Panc1 (cell line): ENCODE measurements around the genes MORN4, ZFYVE27 and HPS1.

DNA sequence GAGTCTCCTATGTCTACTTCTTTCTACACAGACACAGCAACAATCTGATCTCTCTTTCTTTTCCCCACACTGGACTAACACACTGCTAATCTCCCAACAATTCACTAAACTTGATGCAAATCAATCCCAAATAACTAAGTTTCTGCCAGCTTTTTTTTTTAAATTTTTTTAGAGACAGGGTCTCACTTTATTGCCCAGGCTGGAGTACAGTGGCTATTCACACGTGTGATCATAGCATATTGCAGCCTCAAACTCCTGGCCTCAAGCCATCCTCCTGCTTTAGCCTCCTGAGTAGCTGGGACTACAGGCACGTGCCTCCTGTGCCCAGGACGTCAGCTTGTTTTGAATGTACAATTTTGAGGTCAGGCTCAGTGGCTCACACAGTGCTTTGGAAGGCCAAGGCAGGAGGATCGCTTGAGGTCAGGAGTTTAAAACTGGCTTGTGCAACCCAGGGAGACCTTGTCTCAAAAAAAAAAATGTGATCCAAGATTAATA lies 7.9 kb upstream of the PGAM1 start:
- RRBS, 2 experiments = no CpG with 5 or more reads among the region's 4 CpGs

DNA sequence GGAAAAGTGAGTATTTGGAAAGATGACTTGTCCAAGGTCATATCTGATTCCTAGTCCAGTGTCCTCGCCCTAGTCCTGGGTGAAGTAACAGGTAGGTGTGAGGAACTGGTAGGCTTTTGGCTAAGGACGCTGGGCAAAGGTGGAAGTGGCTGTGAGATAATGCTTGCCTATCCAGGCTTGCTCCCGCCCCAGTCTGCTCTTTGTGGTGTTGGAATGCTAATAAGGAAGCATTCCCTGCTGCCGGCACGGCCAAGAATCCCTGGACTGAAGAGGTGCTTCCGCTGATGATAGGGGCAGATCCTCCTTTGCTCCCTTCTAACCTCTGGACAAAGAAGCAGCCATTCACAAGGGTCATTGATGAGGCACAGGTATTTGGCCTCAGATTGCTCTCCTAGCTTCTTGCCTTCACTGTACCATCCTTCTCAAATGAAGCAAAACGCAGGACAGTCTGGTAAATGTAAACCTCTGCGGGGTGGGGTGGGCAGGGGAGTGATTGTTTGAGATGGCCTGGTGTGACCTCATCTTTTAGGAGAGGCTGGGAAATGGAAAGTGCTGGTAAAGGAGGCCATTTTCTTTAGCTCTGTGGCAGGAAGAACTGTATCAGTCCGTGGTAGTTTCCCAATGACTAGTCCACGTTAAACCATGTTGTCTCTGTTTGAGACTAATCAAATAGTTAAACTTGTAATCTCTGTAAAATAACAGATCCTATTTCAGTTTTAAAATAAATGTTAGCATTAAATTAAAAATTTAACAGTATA lies 1.7 kb downstream of the PGAM1 start:
- RRBS, 2 experiments = no CpG with 5 or more reads among the region's 10 CpGs

GRCh38 chr10:97453172-97453683 lies 7.3 kb downstream of the ZDHHC16 start:
- RRBS, 2 experiments = no CpG with 5 or more reads among the region's 6 CpGs

- RRBS, 2 experiments = 79 to 81% methylated on average over 3 of the region's 10 CpGs
Observed at GRCh38 chr10:97461114-97461906, 15.3 kb downstream of the ZDHHC16 start.

- RRBS, 2 experiments = no CpG with 5 or more reads among the region's 19 CpGs
Observed at GRCh38 chr10:97549853-97550763, 22.5 kb upstream of the ANKRD2 start.

DNA sequence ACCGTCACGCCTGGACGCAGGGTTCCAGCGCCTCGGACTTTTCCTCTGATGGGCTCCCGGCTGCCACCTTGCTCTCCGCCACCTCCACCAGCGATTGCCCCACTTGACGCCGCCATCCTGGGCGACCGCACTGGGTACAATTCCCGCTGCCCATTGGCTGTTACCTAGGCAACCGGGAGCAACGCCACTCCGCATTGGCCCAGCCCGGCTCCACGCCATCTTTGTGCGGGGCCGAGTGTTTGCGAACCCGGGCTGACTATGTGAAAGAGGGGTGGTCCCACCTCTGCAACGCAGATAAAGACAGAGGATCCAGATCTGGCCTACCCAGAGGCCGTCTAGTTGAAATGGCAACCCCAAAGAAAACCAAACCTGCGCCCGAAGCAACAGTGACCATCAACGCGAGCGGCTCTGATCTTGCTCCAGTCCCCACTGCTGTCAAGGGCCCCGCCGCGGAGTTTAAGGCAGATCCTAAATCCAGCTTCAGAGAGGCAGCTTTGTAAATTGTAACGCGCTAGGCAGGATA lies at the start of gene MORN4:
Gene MORN4, minus strand, starts transcription at position 132 of the 523 bp plus-strand sequence.
- RRBS, 2 experiments = under 1 to 6% methylated on average over 12 to 14 of the region's 34 CpGs

DNA sequence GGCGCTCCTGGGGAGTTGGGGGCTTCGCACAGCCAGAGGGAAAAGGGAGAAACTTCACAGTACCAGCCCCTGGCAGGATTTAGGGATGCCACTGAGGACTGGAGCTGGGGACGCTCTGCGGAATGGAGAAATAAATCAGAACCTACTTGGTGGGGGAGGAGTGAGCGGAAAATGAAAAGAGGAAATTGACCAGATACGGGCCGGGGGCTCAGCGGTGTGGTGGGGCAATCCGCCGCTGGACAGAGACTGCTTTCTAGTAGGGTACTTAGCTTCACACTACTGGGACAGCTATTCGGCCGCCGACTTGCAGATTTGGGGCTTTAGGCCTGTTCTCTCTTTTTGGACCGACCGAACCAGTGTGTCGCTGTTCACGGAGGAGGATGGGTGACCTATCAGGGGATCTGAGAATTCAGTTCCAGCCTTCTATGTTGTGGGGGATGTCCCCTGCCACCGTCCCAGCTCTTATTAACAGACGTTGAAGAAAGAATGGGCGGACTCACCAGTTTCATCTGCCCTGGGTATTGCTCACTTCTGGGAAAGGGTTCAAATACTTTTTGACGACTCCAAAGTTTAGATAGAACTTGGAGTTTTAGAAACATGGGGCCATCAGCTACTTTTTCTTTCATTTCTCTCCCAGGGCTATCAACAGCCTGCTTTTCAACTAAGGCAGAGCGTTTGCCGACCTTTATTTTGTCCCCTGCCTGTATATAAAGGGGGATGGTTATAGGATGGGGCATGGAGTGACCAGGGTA lies 927 bp downstream of the PI4K2A start:
- RRBS, 2 experiments = no CpG with 5 or more reads among the region's 23 CpGs

DNA sequence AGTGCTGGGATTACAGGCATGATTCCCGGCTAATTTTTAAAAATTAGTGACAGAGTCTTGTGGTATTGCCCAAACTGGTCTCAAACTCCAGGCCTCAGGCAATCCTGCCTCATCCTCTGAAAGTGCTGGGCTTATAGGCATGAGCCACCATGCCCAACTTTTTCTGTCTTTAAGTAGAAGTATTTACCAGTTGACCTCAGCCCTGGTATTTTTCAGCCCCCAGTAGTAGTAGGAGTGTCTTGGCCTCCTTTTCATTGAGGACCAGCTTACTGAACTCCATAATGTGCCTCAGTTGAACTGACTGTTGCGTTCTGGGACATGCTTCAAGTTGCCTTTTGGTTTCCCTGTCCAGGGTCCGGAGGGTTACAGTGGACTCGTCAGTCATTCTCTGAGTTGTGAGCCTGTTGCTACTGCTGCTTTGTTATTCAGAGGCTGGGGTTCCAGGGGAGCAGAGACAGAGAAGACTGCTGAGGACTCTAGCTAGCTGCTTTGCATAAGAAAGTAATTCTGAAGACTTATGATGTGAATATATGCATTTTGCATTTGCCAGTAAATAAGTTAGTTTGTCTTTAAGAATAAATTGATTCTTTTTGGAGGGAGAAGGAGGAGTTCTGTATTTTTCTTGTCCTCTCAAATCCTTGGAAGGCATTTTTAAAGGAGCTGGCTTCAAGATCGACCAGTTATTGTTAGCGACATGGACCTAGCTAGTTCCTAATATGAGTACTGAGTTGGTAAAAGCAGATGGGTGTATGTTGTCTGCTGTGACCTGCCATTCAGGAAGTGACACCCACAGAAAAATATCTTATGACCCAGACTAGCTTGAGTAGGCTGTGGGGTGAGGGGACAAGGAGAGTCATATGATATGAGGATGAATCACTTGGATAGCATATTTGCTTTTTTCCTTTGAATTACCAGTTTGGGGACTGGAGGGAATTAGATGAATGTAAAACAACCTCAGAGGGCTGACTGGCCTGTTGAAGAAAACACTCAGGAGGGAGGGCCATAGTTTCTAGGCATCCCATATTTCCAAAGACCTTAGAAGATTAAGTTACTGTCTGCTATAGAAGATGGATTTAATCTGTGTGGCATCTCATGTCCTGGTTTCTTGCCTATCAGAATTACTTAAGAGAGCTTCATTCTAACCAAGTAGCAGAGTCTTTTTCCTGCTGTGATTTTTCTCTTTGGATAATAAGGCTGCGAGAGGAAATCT lies 8.3 kb downstream of the PI4K2A start:
- RRBS, 2 experiments = no CpG with 5 or more reads among the region's 7 CpGs

GRCh38 chr10:97700614-97700813 lies 13.0 kb upstream of the MARVELD1 start:
- RRBS, 2 experiments = no CpG with 5 or more reads among the region's 5 CpGs

DNA sequence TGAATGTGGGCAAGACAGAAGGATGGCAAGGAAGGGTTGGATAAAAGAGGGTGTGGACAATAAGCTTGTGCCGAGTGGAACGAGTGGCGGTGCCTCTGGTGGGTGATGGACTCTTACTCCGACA lies 570 bp upstream of the MARVELD1 start:
- RRBS, 2 experiments = no CpG with 5 or more reads among the region's 4 CpGs

DNA sequence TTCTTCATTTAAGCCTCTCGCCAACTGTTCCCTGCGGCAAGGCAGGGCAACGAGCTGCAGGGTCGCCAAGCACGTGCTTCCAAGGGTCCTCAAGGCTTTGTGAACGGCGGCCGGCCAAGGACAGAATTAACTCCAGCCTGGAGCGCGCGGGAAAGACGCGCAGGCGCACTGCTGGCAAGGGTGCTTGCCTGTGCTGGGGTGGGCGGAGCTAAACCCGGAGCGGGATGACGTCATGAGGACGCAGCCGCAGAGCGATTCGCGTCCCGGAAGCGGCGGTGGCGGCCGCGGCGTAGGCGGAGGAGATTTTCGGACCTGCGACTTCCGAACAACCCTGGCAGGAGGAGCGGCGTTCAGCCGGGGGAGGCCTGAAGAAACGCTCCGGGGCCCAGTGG lies at the start of gene ZFYVE27:
Gene ZFYVE27, plus strand, starts transcription at position 254 of the 392 bp plus-strand sequence.
- RRBS, 2 experiments = 2 to 5% methylated on average over 25 of the region's 39 CpGs

GRCh38 chr10:97761448-97761927 lies 10.3 kb downstream of the SFRP5 start:
- RRBS, 2 experiments = no CpG with 5 or more reads among the region's 7 CpGs

DNA sequence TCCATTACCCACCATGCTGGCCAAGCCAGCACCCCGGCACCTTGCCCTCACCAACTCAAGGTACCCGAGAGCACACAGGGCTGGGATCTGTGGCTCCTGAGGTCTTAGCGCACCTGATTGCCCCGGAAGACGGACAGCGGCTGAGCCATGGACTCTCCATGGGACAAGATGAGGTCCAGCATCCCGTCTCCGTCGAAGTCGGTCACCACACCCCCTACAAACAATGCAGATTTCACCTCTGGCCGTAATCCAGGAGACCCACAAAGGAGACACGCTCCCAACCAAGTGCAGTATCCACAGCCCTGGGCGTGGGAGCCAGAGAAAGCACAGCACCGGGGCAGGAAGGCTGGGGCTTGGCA lies 46.1 kb downstream of the GOLGA7B start:
- RRBS, 2 experiments = 60 to 68% methylated on average over 4 of the region's 14 CpGs

DNA sequence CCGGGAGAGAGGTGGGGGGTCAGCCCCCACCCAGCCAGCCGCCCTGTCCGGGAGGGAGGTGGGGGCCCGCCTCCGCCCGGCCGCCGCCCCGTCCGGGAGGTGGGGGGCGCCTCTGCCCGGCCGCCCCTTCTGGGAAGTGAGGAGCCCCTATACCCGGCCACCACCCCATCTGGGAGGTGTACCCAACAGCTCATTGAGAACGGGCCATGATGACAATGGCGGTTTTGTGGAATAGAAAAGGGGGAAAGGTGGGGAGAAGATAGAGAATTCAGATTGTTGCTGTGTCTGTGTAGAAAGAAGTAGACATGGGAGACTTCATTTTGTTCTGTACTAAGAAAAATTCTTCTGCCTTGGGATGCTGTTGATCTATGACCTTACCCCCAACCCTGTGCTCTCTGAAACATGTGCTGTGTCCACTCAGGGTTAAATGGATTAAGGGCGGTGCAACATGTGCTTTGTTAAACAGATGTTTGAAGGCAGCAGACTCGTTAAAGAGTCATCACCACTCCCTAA lies 18.5 kb downstream of the R3HCC1L start:
- RRBS, 2 experiments = no CpG with 5 or more reads among the region's 18 CpGs

- RRBS, 2 experiments = no CpG with 5 or more reads among the region's 3 CpGs
Observed at GRCh38 chr10:98235328-98235557, 32.8 kb downstream of the LOXL4 start.

DNA sequence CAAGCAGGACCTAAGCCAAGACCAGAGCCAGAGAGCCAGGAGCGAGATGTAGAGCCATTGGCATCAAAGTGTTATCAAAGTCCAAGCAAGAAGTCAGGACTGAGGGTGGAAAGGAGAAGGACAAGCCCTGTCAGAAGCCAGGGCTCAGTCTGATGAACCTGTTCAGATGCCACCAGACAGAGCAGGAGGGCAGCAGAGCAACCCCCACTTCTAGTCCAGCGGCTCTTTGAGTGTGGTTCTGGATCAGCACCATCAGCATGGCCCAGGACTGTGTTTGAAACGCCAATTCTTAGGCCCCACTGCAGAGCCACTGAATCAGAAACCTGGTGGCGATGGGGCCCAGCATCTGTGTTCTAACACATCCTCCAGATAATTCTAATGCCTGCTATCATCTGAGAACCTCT lies 6.9 kb upstream of the LOXL4 start:
- RRBS, 2 experiments = no CpG with 5 or more reads among the region's 4 CpGs

- RRBS, 2 experiments = 1 to 5% methylated on average over 17 to 20 of the region's 66 CpGs
Observed at GRCh38 chr10:98446409-98447490, at the start of gene HPS1. Gene HPS1 (minus strand): TSS chr10:98446935.

GRCh38 chr10:98460619-98461488 lies 14.1 kb upstream of the HPS1 start:
- RRBS, 2 experiments = no CpG with 5 or more reads among the region's 3 CpGs

- RRBS, 2 experiments = no CpG with 5 or more reads among the region's 15 CpGs
Observed at GRCh38 chr10:98466768-98467497, 20.2 kb upstream of the HPS1 start.

GRCh38 chr10:99434278-99434951 lies 4.0 kb upstream of the GOT1 start:
- RRBS, 2 experiments = no CpG with 5 or more reads among the region's 10 CpGs